Sternocleidomastoid (tissue), 1 donor: ENCODE data around the gene PDLIM1.

GRCh38 chr10:94545926-94546274, 312 bp downstream of the HELLS start:
- PRO-cap: no peak

- PRO-cap: no peak
Measured at GRCh38 chr10:94678548-94679136, 4.9 kb upstream of the CYP2C18 start.

DNA sequence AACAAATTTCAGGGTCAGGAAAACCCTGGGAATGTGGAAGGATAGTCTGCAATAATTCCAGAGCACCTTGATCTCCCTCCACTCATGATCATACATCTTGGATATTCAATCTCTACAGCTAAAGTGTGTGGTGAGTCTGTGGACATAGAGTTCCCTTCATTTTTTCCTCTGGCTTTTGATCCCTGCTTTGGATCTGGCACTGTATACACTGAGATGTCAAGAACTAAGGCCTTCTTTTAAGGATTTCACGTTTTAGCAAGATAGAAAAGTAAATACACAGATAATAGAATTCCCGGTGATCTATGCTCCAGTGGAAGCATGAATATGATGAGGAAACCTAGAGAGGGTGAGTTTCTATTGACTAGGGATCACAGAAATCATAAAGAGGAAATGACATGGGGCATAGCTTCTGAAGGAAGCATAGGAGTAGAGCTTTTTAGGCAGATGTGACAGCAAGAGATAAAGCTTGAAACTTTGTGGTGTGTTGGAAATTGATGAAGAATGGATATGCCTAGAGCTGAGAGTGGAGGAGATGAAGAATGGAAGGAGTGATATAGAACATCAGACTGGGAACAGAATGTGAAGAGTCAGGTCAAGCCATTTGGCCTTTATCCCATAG, 28.2 kb upstream of the CYP2C19 start:
- PRO-cap: no peak

DNA sequence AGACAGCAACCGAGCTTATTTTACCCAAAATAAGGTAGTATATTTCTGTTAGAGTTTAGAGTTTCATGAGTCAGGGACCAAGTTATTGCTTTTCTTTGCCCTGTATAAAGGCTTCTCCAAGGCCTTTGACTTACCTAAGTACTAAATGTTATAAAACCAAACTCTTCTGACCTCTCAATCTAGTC, 1.9 kb upstream of the CYP2C9 start:
- PRO-cap: no peak

- PRO-cap: no peak
Measured at GRCh38 chr10:95066820-95068054, 2.1 kb downstream of the CYP2C8 start.

GRCh38 chr10:95229280-95230497, 35.7 kb downstream of the ACSM6 start:
- PRO-cap: no peak

GRCh38 chr10:95276272-95276564, 14.6 kb downstream of the PDLIM1 start:
- PRO-cap: no peak

DNA sequence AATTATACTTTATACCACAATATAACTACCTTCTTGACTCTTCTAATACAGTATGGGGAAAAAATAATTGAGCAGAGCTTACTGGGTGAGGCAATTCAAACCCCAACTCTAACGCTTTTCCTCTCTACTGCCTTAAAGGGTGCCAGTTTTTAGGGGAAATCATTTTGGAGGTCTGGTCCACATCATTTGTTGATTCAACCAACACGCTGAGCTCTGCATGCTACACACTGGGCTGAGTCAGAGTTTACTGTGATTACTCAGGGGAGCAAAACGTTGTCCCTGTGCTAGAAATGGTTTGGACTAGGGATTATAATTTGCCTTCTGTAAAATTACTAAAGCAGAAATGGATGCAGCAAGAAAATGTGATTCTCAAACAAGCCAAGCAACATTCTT, 11.4 kb downstream of the PDLIM1 start:
- PRO-cap: no peak

GRCh38 chr10:95290388-95291383, at the start of gene PDLIM1:
Gene PDLIM1 (minus strand): TSS chr10:95291003.
- PRO-cap: bidirectional peak, plus-strand start at chr10:95290634, minus-strand start at chr10:95290528; bidirectional peak, plus-strand start at chr10:95291196, minus-strand start at chr10:95290999

- PRO-cap: no peak
Measured at GRCh38 chr10:95406544-95407288, 115.9 kb upstream of the PDLIM1 start.

DNA sequence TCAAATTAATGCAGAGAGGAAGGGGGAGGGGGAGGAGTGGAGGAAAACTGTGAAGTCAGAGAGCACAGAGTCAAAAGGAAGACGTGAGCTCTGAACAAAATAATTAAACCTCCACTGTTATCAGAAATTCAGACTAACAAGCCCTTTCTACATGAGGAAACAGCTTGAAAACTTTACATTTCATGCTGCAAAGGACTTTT, 118.7 kb upstream of the PDLIM1 start:
- PRO-cap: no peak

GRCh38 chr10:95410479-95410809, 119.6 kb upstream of the PDLIM1 start:
- PRO-cap: no peak

- PRO-cap: no peak
Measured at GRCh38 chr10:95457230-95457943, 103.8 kb downstream of the SORBS1 start.

DNA sequence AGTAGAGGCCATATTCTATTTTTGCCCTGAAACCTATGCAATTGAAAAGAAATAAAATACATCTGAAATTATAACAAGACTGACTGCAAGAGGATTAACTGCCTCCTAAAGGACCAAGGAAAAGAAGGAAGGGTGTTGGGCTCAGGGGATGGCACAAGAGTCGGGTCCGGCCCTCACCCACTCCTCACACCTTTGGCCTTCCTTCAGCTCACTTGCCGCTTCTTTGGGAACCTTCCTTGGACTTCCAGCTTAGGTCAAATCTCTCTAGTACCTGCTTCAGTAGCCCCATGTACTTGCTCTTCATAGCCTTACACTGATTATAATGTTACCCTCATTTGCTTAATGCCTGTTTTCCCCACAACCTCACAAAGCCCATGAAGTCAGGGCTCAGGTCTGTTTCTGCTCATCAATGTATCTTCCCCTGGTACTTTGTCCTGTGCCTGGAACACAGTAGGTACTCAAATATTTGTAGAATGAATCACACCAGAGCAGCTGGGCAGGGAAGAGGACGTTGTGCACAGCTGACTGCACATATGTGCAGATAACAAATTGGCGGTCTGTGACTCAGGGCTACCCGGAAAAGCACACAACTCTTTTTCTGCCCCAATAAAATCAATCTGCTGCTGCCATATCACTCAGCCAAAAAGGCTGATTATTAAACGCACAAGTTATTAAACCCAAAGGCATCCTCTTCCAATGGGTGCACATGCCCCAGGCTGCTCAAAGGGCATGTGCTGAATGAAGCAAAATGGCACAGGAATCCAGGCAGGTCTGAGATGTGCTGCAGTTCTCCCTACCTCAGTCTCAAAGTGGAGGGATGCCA, 43.8 kb downstream of the SORBS1 start:
- PRO-cap: no peak

GRCh38 chr10:95692956-95693415, 741 bp downstream of the TCTN3 start:
- PRO-cap: no peak

DNA sequence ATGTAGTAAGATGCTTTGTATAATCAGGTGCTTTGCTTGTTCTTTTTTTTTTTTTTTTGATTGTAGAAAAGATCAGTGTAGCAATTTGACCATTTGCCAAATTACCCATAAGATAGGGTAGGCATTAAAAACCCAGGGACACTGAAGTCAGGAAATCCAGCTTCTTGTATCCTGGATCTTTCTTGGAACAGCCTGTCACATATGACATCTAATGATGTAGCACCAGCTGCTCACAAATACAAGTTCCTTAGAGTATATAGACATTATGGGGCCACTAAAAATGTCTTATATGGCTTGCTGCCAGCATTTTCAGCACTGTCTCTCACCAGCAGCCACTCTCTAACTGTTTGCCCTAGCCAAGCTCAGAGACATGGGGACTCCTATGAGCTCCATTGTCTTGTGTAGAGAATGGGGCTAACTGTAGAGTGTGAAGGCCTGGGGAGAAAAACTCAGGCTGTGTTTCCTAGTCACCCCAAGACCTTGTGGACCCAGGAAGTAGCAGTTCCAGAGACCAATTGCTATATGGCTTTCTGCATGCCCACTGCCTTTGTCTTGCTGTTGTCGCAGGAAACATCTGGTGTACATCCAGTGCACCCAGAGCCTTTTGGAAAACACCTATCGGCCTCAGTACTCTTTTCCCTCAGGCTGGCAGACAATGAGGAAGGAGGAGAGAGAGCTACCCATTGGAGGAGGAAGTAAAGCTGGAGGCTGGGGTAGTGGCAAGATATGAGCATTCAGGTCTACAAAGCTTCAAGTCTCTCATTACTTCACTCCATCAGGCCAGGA, 28.3 kb downstream of the ENTPD1 start:
- PRO-cap: no peak

GRCh38 chr10:95792719-95793369, 36.9 kb downstream of the ENTPD1 start:
- PRO-cap: no peak

- PRO-cap: no peak
Measured at GRCh38 chr10:95874205-95875180, 33.3 kb upstream of the CC2D2B start.

DNA sequence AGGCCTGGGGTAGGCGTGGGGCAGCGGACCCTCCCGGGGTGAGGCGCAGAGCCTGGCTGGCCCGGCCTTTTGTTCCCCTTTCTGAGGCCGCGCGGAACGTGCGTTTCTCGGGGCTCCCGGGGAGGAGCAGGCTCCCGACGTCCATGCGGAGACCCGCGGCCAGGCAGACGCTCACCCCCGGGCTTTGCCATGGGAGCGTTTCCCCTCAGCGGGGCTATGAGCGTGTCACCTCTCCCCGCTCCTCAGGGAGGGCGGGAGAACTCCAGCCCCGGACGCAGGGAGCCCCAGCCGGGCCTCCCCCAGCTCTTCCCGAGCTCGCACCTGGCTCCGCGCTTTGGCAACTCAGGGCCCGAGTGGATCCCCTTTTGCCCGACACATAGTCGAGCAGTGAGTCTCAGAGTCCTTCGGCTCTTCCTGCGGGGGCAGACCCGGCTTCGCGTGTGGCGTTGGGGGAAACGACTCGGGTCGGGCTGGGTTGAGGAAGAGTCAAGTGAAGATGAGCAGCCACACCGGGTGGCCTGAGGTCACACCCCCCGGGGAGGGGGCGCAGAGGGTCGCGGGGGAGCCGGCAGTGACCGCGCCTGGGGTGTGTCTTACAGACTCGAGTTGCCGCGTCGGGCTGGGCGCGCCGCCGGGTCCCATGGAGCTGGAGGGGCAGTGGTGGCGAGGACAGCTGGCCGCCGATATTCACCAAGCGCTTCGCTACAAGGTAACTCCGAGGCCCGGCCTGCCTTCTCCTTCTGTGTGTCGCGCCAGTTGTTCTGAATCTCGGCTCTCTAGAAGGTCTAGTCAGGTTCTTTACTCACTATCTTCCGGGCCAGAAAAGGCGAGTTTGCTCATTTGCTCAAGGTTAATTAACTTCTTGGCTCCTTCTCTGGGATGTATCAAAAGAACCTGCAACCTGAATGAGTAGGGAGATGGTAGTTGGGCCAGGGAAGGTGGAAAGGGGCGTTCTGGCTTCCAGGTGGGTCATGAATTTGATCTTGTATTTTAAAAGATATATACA, 674 bp downstream of the CCNJ start:
- PRO-cap: bidirectional peak, plus-strand start at position 598 of the sequence, minus-strand start at position 355 of the sequence

GRCh38 chr10:96089161-96089552, 40.9 kb upstream of the ZNF518A start:
- PRO-cap: no peak